ENCODE measurements around the gene TLNRD1.

DNA sequence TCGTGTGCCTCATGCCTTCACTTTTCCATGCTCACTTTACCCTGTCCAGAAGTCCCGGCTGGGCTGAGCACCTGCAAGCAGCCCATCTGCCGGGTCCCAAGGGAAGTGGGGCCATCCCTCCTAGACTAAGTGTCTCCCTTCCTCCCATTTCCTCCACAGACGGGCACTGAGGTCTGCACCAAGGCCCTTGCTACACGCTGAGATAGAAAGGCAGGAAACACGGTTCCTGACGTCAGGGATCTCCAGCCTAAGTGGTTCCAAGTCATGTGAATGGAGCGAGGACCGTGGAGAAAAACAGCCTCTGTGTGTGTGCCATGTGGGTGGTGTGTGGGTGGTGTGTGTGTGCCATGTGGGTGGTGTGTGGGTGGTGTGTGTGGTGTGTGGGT, 47.8 kb upstream of the CTSH start:
- PRO-cap, 4 experiments, result no peak in any of the 4 experiments
- RAMPAGE, long total RNA, 2 experiments, result no peak in any of the 2 experiments

GRCh38 chr15:79204655-79205204, 77.8 kb upstream of the ANKRD34C start:
- PRO-cap, 4 experiments, result no peak in any of the 4 experiments
- RAMPAGE, long total RNA, 2 experiments, result no peak in any of the 2 experiments

DNA sequence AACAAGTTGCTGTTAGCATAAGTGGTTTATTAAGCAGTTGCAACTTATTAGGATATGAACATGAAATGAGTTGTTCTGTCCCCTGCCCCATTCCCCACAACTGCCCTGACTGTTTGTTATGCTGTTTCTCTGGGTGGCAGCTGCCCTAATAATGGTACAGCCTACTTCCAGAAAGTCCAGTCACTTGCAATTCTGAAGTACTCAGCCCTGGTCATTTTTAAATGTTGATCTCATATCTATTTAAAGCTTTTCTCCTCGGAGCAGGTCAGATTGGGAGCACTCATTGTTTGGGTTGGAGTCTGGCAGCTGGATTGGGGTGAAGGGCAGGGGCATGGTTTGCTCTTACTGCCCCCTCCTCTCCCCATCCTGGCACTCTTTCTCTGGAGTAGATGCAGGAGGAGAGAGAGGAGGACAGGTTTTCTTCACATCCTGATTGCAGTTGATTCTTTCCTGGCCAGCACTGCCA, 62.8 kb upstream of the ANKRD34C start:
- PRO-cap, 4 experiments, result no peak in any of the 4 experiments
- RAMPAGE, long total RNA, 2 experiments, result no peak in any of the 2 experiments

- PRO-cap, 4 experiments, result no peak in any of the 4 experiments
- RAMPAGE, long total RNA, 2 experiments, result no peak in any of the 2 experiments
Measured at GRCh38 chr15:79243760-79244175, 38.8 kb upstream of the ANKRD34C start.

DNA sequence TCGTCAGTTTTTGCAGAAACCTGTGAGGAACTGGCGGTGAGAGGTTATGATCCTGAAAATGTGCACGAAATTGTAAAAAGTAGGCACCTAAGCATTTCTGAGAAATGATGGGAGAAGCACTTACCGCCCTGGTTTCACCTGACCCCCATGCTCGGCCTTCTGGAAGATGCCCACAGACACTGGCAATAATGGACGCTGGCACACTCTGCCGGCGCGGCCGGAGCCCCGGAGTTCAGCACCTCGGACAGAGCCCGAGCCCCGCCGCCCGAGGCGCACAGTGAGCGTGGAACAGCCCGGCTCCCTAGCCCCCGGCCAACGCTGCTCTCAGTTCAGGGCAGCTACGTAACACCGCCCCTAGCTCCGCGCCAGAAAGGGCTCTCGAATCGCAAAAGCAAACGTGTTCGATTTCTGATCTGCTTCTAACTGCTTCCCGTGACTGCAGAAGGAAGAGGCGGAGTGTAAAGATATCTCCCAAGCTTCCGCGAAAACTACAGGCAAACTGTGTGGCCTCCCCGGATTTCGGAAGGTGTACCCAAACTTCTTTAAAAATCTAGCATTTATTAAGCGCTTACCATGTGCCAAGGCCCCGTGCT, 1.1 kb downstream of the ANKRD34C start:
- PRO-cap, 4 experiments, result no peak in any of the 4 experiments
- RAMPAGE, long total RNA, 2 experiments, result no peak in any of the 2 experiments

DNA sequence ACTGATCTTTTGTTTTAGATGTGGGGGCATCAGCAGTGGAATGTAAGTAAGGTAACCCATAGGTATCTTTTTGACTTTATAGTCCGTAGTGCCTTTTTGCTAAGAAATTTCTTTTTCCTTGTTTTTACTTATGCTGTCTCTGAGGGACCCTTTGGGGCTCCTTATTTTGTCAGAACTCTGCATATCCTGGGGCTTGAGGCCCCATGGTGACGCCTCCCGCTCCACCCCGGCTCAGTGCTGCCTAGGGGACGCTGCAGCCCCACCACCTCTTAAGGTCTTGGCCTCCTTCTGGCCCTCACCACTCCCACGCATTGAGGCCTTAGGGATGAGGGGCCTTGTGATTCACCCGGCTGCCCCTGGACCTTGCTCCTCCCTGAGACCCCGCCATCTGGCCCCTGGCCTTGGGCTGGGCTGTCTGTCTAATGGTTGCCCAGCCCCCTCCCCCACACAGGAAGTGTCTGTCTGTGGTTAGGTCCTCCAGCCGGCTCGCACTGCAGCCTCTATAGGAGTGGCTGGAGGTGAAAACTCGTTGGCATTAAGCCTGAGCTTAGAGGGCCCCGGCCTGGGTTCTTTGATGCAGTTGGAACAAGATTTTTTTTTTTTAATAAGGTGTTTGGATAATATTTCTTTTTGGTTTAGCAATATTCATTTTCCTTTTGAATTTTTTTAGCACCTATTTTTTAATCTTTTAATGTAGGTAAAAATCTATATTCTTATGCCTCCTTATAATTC, 21.4 kb upstream of the MTHFS start:
- PRO-cap, 4 experiments, result peak in 1 of 4 experiments; most common minus-strand start position 274 of the sequence (in 1)
- RAMPAGE, long total RNA, 2 experiments, result no peak in any of the 2 experiments

DNA sequence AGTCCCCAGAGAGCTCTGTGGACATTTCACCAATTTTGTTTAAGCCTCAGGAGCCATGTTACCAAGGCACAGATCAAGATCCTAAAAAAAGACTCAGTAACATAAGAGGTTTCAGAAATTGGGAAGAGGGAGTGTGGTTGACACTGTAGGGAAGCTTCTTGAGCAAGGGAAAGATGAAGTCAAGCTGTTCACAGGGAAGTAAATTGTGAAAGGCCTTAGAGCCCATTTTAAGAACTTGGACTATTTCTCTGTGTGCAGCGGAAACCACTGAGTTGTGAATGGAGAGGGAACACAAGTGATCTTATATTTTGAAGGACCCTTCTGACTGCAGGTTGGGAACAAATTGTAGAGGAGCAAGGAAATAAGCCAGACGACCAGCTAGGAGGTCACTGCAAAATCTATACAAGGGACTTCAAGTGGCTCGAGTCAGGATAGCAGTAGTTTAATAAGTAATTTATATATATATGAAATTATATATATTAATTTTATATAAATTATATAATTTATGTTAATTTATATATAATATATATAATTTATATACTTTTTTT, 18.6 kb downstream of the BCL2A1 start:
- PRO-cap, 4 experiments, result peak in 2 of 4 experiments; most common plus-strand start position 270 of the sequence (in 2); most common minus-strand start position 83 of the sequence (in 1)
- RAMPAGE, long total RNA, 2 experiments, result no peak in any of the 2 experiments

- PRO-cap, 4 experiments, result peak in 2 of 4 experiments; most common plus-strand start chr15:79954396 (in 2); most common minus-strand start chr15:79954144 (in 1)
- RAMPAGE, long total RNA, 2 experiments, result no peak in any of the 2 experiments
Measured at GRCh38 chr15:79954137-79954774, 16.7 kb downstream of the BCL2A1 start.

DNA sequence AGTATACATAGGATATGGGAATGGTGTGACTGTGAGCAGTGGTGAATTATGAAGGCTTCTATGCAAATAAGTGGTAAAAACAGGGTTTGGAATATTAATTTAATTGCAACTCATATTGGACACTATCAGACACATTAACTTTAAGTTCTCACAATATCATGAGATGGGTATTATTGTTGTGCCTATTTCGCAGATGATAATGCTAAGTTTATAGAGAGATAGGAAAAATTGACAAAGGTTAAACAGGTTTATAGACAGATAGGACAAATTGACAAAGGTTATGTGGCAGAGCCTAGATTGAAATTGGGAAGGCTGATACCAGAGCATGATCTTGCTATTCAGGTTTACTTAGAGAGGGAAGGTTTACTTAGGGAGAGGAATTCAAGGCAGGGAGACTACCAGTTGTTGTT, 22.7 kb downstream of the ZFAND6 start:
- PRO-cap, 4 experiments, result no peak in any of the 4 experiments
- RAMPAGE, long total RNA, 2 experiments, result no peak in any of the 2 experiments

DNA sequence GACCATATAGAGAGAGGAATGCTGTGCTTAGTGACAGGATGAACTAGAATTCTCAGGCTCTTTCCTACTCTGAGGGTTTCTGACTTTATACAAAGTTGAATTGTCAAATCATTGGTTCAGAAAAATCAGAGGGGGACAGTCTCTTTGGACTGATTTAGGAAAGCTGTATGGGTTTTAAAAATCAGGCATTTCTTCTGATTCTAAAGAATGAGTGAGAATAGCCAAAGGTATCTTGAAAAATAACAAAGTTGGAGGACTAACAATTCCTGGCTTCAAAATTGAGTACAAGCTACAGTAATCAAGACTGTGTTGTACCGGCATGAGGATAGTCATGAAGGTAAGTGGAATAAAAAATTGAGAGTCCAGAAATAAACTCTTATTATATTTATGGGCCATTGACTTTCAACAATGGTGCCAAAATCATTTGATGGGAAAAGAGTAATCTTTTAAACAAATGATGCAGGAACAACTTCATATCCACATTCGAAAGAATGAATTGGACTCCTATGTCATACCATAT, 26.6 kb upstream of the FAH start:
- PRO-cap, 4 experiments, result no peak in any of the 4 experiments
- RAMPAGE, long total RNA, 2 experiments, result no peak in any of the 2 experiments

DNA sequence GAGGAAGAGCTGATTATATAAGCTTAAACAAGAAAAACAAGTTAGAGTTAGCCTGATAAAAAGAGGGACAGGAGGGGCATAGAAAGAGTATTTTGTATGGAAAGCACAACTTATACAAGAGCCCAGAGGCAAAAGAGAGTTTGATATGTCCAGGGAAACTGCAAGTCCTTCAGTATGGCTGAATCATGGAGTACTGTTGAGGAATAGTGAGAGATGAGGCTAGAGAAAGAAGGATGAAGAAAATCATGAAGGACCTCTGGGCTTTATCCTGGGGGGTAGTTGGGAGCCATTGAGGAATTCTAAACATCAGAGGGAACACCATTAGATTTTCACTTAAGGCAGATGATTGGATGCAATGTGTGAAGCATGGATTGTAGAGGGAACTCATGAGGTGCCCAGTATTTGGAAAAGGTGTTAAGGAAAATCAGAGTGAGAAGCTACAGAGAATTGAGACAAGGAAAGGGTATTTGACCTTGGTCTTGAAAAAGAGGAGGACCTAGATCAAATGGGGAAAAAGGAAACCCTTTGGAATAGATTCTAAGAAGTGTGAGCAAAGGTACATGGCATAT, 22.9 kb upstream of the FAH start:
- PRO-cap, 4 experiments, result no peak in any of the 4 experiments
- RAMPAGE, long total RNA, 2 experiments, result no peak in any of the 2 experiments

GRCh38 chr15:80153312-80153892, 603 bp downstream of the FAH start:
- PRO-cap, 4 experiments, result peak in 3 of 4 experiments; most common minus-strand start chr15:80153710 (in 3)
- RAMPAGE, long total RNA, 2 experiments, result no peak in any of the 2 experiments

GRCh38 chr15:80155274-80156390, 2.8 kb downstream of the FAH start:
- PRO-cap, 4 experiments, result no peak in any of the 4 experiments
- RAMPAGE, long total RNA, 2 experiments, result no peak in any of the 2 experiments

GRCh38 chr15:80341514-80342158, 62.5 kb upstream of the ARNT2 start:
- PRO-cap, 4 experiments, result no peak in any of the 4 experiments
- RAMPAGE, long total RNA, 2 experiments, result no peak in any of the 2 experiments

DNA sequence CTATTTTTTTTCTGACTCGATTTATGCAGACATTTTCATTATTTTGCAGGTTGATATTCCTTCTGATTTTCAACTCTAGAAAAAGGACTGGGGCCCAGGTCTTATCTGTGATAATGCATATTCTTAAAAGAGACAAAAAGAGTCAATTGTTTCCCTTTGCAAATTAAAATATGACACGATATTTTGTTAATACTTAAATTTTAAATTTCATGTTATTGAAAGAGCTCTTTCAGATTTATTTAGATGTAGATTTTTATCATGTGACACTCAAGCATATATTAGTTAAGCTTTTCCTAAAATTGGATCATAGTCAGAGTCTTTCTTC, 15.5 kb upstream of the ARNT2 start:
- PRO-cap, 4 experiments, result peak in 1 of 4 experiments; most common plus-strand start position 80 of the sequence (in 1)
- RAMPAGE, long total RNA, 2 experiments, result no peak in any of the 2 experiments

DNA sequence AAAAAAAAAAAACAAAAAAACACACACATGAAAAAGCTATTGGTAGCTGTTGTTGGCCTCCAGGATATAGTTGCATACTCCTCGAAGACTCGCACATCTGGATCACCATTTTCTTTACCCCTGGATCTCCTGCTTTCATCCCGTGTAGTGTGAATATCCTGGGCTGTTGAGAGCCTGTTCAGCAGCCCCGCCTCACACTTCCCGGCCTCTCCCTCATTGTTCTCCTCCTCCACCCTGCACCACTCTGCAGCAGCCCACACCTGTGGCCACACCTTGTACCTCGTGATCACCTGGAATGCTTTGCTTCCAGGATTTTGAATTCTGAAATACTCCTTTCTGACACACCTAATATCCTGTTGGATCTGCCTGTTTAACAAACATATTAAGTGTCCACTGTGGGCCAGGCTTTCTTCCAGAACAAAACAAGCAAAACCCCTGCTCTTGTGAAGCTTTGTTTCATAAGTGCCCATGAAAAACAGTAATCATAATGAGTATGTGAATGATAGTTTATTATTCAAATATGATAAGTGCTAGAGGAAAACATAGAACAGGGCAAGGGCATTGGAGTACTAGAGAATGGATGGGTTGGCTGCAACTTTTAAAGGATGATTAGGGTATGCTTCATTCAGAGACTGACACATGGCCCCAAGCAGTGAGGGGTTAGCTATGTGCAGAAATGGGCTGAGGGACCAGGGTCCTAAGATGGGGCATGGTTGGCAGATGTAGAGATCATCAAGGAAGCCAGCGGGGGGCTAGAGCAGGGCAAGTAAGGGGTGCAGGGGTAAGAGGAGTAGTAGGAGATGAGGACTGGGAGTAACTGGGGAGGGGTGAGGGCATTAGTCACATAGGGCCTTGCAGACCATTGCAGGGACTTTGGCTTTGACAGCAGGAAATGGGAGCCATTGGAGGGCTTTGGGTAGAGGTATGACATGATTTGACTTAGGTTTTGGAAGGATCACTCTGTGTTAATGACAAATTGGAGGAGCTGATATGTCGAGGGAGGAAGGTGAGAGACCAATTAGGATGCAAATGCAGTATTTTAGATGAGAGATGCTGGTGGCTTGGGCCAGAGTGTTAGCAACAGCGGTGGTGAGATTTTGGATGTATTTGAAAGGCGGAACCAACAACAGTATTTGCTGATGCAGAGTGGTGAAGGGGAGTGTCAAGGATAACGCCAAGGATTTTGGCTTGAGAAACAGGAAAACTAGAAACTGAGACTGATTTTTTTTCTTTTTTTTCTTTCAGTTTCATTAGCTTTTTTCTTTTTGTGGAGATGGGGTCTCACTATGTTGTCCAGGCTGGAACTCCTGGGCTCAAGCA, 14.8 kb downstream of the ABHD17C start:
- PRO-cap, 4 experiments, result no peak in any of the 4 experiments
- RAMPAGE, long total RNA, 2 experiments, result no peak in any of the 2 experiments

DNA sequence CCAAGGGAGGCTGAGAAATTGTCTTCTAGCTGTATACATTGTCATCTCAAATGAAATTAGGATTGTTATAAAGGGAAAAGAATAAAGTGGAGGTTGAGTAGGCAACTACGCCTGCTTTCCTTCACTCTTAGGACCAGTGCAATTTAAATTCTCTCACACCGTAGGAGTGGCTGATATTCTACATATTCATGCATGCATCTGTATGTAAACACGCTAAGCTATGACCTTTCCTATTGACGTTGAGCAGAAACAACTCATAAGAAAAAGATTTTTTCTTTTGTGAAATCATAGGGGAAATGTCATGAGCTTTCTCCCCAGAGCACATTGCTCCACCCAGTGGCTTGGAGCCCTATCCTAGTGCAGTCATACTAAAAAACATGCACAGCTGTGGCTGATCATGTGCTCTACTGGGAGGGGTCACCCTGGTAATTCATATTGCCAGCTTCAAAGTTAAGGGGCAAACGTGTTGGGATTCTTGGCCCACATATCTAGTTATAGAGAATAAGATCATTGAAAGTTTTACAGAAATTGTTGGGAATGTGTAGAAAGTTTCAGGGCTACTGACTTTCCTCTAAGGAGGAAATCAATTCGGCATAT, 1.8 kb upstream of the MESD start:
- PRO-cap, 4 experiments, result no peak in any of the 4 experiments
- RAMPAGE, long total RNA, 2 experiments, result no peak in any of the 2 experiments

DNA sequence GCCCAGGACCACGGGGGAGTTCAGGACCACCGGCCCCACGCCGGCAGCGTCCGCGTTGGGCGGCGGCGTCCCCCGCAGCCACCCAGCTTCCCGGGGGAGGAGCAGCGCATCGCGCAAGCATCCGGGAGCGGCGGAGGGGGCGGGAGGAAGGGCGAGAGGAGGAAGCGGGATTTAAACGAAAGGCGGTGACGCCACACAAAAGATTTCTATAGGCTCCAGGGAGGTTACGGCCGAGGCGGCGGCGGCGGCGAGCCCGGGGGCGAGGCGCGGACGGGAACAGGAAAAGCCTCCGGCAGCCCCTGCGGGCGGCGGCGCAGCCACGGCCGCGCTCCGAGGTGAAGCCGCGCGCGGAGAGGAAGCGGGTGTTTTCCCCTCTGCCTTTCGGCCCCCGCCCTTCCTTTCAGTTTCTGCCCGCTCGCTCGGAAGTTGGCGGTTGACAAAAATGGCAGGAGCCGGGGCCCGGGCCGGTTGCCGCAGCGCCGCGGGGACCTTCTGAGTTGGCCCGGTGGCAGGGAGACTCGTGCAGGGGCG, at the start of gene TLNRD1:
Gene TLNRD1, plus strand, starts transcription at position 198 of the 531 bp plus-strand sequence.
- PRO-cap, 4 experiments, result peak in 4 of 4 experiments; most common plus-strand start position 198 of the sequence (in 2); most common minus-strand start position 92 of the sequence (in 4)
- RAMPAGE, long total RNA, 2 experiments, result start-site peak on the minus strand in 1 of 2 experiments, centred at position 70 of the sequence, 10 reads per replicate

DNA sequence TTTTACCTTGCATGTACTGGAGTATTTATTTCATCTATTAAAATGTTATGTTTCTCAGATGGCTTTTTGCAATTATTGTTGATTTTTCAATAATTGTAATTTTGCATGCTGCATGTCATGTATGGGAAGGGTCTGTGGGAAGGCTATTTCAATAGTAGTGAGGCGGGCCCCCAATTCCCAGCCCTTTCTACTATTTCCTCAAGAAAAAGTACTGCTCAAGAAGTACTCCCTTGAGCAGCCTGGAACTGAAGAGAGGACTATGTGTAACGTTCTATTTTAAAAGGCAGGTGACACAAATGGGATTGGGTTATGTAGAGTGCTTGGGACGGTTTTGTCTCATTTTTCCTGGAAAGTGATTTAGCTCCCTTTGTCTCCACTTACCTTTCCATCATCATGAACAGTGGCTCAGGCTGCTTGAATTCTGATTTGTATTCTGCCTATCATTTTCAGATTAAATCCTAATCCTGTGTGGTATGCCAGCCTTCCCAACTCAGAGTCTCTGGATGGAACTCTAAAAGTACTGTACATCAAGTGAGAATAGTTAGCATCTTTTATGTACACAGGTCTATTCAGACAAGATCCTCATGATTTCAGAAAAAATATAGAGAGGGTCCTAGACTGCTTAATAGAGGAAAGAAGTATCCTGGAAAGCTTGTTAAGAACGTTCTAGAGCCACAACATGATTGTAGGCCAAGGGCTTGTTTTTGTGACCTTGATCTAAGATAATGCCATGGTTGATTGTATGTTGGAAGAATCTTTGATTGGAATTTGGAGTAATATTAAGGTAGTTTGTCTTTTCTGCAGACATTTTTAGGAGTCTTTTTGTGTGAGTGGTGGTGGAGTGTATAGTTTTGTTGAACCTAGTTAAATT, 3.5 kb downstream of the TLNRD1 start:
- PRO-cap, 4 experiments, result no peak in any of the 4 experiments
- RAMPAGE, long total RNA, 2 experiments, result no peak in any of the 2 experiments

DNA sequence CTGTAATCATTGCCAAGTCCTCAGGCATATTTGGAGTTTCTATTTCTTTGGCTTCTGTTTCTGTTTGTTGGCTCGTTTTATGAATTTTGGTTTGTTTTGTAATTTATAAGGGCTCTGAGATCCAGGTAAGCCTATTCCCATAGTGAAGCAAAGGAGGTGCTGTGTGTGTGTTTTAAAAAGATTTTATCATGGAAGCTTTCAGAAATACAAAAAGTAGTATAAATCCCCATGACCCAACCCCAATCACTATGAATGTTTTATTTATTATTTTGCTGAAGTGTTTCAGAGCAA, 32.2 kb downstream of the TLNRD1 start:
- PRO-cap, 4 experiments, result peak in 2 of 4 experiments; most common plus-strand start position 134 of the sequence (in 2)
- RAMPAGE, long total RNA, 2 experiments, result no peak in any of the 2 experiments